Left lung (tissue), 1 donor: ENCODE measurements around a stretch of chr4.

- PRO-cap = no peak
Observed at GRCh38 chr4:138222321-138223017, 19.7 kb downstream of the SLC7A11 start.

GRCh38 chr4:138940180-138940427 is 75.5 kb upstream of the NOCT start:
- PRO-cap = no peak

DNA sequence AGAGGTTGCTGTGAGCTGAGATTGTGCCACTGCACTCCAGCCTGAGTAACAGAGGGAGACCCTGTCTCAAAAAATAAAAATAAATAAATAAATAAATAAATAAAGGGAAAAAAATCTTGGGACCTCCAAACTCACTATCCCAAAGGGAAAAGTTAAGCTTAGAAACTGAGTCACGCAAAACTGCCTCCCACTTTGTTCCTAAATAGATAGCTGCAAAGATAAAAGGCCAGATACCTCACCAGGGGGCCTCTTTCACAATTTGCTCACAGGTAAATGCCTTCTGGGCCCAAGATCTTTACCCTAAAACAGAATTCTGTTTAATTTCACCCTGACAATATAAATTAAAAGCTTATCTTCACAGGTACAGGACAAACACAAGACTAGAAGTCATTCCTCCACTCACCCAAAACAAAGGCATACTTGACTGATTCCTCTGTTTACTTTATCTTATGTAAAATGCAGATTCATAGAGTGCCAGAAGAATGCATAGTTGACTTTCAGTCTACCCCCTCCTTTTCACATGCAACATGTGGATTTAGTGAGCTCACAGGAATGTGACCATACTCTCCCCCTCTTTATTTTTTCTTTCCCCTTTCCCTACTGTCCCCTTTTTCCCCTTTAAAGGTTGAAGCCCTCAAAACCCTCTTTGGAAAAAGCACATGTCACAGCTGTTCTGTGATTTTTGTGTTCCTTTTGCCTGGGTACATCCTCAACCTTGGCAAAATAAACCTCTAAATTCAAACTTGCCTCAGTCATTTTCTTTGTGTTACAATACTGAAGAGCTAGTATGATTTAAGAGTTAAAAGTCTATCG is 23.4 kb downstream of the ELF2 start:
- PRO-cap = no peak

DNA sequence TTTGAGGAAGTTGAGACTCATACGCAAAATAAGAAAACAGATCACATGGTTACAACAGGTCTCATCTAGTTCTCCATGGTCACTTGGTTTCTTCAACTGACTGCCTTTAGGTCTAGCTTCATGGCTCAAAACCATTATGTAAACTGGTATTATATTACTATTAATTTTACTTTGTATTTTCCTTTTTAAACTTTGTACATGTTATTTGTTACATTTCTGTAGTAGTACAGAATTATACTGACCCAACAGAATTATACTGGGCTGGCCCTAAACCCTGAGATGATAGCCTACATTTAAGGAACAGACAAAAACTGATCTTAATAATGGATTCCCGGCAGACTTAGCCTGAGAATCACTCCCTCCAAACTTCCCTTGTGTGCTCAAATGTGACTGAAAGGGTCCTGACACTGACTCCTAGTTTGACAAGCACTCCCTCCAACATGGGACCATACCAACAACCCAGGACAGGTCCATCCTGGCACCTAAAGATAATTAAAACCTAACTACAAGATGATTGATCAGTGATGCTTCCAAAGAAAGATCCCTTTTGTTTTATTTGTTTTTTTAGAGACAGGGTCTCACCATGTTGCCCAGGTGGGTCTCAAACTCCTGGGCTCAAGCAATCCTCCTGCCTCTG is 8.7 kb downstream of the ELF2 start:
- PRO-cap = no peak

DNA sequence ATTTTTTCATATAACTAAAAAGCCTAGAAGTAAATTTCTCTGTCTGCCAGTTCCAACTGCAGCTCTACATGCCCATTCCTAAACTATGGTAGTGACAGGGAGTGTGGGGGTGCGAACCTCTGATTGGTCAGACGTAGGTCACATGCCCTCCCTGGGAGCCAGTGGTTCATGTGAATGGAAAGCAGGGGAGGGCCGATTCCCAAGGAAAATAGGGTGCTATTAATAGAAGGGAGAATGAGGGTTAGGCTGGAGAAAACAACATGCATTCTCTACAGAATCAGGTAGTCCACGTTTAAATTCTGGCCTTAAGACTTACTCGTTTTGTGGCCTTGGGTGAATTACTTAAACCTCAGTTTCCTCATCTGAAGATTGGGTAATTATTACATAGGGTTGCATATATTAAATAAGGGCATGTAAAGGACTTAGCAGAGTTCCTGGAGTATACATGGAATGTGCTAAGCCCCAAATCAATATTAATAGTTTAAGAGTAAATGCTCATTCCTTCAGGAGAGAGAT is 7.2 kb downstream of the RAB33B start:
- PRO-cap = no peak

DNA sequence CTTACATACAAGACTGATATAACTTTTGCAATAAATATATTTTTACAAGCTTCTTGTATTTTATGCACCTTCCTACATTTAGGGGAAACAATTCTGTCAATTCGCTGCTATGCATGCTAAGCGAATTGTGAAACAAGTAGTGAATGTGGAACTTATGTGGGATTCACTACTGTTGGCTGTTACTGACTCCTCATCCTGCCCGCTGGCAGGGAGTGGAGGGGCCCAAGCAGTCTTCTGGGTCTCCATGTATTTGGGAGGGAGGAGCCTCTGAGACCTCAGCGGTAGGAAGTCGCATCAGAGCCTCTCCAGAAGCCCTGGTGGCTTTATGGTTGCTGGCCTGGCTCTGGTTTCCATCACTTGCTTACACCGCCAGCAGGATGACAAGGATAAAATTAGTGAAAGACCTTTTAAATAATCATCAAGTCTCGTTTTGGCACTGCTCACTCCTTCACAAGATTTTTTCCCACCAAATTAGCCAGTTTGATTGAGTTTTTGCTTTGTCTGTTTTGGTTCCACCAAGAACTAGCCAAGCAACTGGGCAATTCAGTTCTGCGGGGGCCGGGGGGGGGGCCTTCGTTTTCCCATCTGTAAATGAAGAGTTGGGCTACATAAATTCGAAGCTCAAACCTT is 3.8 kb upstream of the SETD7 start:
- PRO-cap = no peak

GRCh38 chr4:139682689-139683774 is 17.4 kb downstream of the MGST2 start:
- PRO-cap = bidirectional peak, plus-strand start at chr4:139683059, minus-strand start at chr4:139682939

GRCh38 chr4:139734032-139734661 is 68.5 kb downstream of the MGST2 start:
- PRO-cap = no peak

GRCh38 chr4:139734662-139735449 is 69.2 kb downstream of the MGST2 start:
- PRO-cap = bidirectional peak, plus-strand start at chr4:139735097, minus-strand start at chr4:139734942

DNA sequence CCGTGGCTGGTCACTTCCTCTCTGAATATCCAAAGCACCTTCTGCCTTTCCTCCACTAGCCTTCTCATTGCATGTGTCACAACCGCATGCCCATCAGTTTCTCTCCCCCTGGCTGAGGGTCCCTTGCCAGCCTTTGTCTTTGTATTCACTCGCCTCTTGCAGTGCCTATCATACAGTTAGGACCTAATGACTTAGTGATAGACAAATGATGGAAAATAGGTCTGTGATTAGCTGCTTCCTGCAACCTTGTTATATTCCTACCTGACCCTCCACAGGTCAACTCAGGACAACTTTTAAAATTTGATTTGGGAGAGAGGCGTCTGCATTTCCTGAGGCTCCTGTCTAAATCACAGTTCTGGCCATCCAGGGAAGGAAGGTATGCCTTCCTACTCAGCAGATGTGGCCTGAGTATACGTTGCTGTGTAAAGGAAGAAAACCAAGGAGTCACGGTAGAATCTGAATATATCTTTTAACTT is 92.3 kb downstream of the MGST2 start:
- PRO-cap = no peak

DNA sequence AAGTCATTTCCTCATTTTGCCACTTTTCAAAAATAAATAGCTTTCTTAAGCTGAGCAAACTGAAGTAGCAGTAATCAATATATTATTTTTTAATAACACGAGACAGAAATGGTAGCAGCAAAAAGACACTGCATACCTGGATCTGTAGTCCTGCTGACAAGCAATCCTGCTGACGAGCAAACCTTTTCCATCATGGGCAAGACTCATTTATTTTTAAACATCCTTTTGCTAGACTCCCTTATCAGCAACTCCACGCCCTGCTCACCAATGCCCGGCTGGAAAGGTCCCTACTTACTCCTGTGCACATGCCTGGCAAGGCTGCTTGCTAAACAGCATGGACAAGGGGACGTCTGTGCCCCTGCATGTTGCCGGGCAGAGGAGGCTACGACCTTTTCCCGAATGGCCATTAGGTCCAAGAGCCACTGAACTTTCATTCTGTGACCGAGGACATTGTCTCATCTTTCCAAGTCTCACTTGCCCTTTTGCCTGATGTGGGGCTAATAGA is 98.5 kb downstream of the MGST2 start:
- PRO-cap = unidirectional peak, plus-strand start at position 267 of the sequence

DNA sequence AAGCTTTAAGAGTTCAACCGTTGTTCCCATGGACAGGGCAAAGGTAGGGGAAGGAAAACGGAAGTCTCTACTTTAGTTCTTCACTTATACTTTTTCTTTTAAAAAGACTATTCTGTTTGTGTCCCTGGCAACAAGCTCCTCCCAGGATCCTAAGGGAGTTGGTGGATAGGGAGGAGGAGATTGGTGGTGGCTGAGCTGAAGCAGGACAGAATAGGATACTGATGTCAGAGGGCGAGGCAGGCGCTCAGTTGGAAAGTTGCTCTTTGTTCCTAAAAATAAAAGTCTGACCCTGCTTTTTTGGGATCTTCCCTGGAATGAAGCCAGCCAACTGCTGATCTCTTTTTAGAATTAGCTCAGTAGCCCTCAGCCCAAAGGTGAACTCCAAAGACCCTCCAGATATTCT is 104.7 kb downstream of the MGST2 start:
- PRO-cap = no peak

GRCh38 chr4:139824735-139826042 is 159.6 kb downstream of the MGST2 start:
- PRO-cap = no peak

GRCh38 chr4:139887245-139887805 is 221.7 kb downstream of the MGST2 start:
- PRO-cap = bidirectional peak, plus-strand start at chr4:139887475, minus-strand start at chr4:139887481

DNA sequence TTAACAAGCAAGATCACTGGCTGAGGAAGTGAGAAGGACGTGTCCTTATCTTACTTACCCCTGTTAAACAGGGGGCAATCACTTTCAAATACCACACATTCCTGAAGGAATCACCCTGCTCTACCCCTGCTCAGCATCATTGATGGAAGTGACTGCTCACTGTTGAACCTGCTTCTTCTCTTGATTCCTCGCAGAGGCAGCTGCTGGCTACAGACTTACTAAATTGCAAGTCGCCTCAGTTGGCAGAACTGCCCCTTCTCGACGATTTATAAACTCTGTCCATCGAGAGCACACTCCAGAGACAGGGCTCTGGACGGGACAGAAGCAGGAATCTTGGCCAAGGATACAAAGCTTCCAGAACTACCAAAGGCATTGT is 165.2 kb downstream of the MAML3 start:
- PRO-cap = no peak

DNA sequence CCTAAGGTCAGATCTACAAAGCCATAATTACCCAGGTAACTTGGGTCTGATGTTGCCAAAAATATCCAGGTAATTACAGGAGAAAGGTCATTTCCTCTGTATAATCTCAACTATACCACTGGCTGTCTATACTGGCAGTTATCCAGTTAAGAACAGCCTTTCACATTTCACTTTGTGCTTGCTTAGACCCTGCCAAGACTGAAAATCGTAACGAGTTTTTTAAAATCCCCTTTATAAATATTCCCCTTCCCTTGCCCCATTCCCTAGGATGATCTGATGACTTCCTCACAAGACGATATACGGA is 105.5 kb downstream of the MAML3 start:
- PRO-cap = no peak

DNA sequence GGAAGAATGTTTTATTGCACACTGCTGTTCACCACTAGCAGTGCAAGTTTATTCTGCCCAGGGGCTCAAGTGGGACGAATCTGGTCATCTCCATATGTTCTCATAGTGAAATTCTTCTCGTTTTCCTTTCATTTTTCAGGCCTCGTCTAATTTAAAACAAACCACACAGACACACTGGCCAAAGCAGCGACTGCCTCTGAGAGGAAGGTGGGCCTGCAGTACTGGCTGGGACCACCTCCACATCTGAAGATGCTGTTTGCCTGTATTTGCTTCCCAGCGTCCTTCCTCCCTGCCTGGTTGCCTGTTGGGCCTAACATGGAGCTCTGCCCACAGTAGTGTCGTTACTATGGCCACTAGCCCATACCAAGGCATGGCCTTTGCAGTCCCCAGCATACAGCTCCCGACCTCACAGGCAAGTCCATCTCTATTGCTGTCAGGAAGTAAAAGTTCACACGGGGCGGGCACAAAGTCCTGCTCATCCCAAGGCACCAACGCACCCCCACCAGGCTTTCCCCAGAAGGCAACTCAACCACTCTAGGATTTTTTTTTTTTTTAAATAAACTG is 71.7 kb downstream of the MAML3 start:
- PRO-cap = no peak

DNA sequence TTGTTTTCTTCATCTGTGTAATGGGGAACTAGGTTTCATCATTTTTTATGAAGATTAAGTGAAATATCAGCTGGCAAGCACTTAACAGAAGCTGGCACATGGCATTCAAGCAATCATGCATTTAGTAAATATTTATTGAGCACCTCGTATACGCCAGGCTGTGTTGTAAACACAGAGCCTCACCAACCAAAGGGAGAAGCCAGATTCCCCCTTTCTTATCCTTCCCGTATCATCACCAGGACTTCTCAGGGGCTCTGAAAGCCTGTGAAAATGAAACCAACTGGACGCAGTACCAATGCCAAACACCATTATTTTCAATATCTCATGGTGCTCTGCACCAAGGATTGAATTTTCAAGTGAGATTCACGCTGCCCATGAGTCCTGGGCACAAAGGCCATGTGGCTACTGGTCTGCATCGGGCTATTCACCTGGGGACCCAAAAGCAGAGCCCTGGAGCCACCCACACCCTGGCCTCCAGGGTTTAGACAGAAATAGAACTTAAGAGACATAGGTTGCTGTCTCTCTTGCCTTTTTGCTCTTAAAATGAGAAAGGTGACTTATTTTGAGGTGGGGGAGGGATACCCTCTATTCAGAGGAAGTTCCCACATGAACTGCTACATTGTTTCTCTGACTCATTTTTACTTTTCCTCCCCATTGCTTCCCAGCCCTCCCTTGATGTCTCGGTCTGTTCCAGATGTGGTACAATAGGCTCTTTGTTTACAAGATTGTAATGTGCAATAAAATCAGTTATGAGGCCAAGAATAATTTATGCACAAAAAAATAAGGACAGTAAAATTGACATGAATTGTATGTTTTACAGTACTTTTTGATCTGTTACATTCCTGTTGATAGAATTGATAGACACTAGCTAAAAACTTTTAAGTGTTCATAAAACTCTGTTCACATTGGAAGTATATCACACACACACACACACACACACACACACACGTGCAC is 55.4 kb downstream of the MAML3 start:
- PRO-cap = no peak

- PRO-cap = no peak
Observed at GRCh38 chr4:140124107-140124580, 29.8 kb downstream of the MAML3 start.

GRCh38 chr4:140237407-140238268 is 83.7 kb upstream of the MAML3 start:
- PRO-cap = bidirectional peak, plus-strand start at chr4:140237819, minus-strand start at chr4:140237713